Epithelial cell of proximal tubule (primary cell): ENCODE data around the genes TFCP2 and CELA1.

DNA sequence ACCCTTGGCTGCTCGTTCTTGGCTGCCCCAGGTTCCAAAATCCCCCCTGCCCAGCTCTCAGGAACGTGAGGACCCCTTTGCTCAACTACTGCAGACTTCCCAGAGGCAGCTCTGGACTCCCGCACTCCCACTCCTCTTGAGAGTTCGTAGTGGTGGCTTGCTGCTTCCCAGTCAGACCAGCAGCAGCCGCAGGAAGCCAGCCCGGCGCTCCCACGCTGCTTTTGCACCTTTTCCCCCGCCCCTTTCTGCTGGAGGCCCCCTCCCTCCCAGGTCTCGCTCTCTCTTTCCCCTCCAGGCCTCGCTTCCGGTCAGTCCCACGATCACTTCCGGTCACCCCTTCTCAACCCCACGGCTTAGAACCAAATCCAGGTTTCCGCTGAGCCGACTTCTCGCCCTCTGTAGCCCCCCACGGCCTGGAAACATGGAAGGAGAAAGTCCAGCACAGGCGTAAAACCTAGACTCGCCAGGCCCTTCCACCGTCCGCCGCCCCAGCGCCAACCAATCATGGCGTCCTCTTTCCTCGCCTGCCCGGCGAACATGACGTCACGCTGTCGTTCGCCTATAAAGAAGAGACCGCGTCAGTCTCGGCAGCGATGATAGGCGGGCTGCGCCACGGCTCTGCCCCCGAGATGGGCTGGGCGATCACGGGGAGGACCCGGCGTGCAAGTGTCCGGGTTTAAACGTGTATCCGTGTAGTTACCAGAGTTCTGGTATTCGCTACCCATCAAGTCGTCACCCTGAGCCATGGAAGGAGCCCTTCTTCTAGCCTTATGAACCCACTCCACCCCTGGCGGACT lies at the start of gene TFCP2:
Gene TFCP2, minus strand, starts transcription at position 537 of the 797 bp plus-strand sequence.
- RAMPAGE, long total RNA = no peak
- RRBS = 0% methylated on average over 7 of the region's 51 CpGs

GRCh38 chr12:51197708-51198411 lies 20.0 kb downstream of the POU6F1 start:
- RAMPAGE, long total RNA = no peak
- RRBS = 89% methylated on average over 5 of the region's 31 CpGs

- RAMPAGE, long total RNA = no peak
- RRBS = 2% methylated on average over 29 of the region's 43 CpGs
Measured at GRCh38 chr12:51217067-51217546, 755 bp downstream of the POU6F1 start.

- RAMPAGE, long total RNA = no peak
- RRBS = no CpG with 5 or more reads among the region's 12 CpGs
Measured at GRCh38 chr12:51240523-51241768, 2.3 kb downstream of the DAZAP2 start.

DNA sequence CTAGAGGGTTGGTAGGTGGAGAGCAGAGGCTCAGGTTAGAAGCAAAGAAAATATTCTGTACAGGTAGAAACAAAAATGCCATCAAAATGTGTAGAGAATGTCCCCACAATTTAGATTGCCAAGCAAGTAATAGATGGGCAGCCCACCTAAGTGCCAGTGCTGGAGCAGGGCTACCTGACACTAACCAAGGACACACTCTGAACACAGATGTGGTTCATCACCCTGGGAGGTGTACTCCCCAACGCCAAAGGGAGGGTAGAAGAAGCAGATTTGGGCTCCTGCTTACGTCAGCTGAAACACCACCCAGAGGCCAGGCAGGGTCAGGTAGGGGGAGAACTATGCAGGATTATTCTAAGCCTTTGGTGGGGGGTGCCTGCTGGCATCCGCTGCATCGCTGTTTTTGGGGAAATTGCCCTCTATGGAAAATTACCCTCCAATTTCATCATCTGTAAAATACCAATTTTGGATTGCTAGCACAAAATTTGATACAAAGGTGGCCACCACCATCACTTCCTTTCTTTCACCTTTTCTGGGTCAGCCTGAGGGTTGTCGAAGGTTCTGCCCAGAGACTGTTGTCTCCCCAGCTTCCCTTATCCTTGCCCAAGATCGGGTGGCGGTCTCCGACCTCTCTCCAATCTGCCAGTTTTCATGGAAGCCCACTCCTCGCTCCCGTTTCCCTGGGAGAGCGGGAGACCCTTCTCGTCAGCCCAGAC lies 614 bp downstream of the BIN2 start:
- RAMPAGE, long total RNA = no peak
- RRBS = no CpG with 5 or more reads among the region's 12 CpGs

- RAMPAGE, long total RNA = no peak
- RRBS = no CpG with 5 or more reads among the region's 5 CpGs
Measured at GRCh38 chr12:51346443-51347051, at the start of gene CELA1. Gene CELA1 (minus strand): TSS chr12:51346679.

DNA sequence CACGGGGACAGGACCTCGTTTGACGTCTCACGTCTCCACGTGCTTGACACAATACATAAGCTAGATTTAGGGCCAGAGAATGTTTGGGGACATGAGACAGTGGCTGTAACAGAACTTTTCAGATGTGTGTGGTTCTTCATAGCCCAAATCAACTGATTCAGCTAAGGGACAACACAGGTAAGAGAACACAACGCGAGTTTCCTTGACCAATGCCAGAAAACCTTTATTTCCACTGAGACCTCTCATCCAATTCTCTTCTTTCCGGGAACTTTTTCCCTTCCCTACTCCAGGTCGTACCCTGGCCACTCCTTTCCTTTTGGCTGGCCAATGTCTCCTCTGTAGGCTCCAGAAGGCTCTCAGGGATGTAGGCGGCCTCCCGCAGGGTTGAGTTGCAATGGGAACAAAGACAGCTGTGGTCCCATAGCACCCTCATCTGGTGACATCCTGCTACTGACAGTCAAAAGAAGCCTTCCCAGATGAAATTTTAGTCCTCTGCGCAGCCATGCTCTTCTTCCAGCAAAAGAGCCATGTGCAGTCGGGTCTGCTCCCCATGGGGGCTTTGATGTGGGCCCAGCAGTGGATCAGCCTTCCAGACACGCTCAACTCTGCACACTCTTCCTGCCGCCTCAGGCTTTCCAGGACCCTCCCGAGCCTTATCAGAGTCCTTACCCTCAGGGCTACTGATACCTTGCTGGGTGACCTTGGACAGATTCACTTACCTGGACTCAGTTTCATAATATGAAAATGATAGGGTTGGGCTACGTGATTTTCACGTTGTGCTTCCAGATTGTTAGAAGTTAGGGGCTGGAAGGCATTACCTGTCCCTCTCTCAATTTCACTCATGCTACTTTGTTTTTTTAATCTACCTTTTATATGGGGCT lies 5.4 kb upstream of the CELA1 start:
- RAMPAGE, long total RNA = no peak
- RRBS = no CpG with 5 or more reads among the region's 18 CpGs

GRCh38 chr12:51848259-51848573 lies 302 bp downstream of the FIGNL2 start:
- RAMPAGE, long total RNA = no peak
- RRBS = under 1% methylated on average over 33 of the region's 38 CpGs

DNA sequence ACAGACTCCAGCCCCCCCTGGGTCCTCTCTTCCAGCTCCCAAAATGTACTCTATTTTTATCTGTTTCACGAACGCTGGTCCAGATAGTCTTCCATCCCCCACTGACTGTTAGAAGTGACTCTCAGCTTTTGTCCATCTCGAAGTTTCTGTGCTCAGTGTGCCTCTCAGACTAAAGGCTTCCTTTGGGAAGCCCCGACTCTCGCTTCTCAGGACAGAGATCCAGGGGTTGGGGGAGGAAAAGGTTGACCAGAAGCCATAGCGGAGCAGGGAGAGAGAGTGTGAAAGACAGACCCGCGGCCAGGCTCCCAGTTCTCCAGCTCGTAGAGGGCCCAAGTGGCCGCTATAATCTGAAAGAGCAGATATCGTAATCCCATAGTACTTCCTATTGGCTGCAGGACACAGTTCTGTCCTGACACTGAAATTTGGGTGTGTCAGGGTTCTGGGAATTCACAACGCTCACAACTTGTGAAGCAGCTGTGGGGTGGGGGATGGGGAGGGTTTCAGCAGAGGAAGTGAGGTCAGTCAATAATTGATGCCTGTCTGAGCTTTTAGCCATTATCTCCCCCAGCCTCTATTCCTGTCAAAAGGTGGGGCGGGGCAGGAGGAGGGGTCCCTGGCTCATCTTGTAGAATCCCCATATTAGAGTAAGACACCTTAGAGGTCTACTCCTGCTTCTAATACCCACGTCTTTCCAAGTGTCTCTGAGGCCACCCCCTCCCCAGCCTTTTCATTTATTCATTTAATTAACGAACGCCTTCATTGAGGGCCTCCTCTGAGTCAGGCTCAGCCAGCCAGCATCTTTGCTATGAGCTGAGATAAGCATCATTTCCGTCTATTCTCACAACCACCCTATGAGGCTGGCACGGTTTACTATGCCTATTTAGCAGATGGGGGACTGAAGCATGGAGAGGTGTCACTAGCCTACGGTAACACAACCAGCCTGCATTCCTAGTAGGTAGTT lies 1.6 kb upstream of the ACVRL1 start:
- RAMPAGE, long total RNA = no peak
- RRBS = no CpG with 5 or more reads among the region's 19 CpGs

- RAMPAGE, long total RNA = no peak
- RRBS = no CpG with 5 or more reads among the region's 5 CpGs
Measured at GRCh38 chr12:51909953-51910500, 2.7 kb downstream of the ACVRL1 start.

DNA sequence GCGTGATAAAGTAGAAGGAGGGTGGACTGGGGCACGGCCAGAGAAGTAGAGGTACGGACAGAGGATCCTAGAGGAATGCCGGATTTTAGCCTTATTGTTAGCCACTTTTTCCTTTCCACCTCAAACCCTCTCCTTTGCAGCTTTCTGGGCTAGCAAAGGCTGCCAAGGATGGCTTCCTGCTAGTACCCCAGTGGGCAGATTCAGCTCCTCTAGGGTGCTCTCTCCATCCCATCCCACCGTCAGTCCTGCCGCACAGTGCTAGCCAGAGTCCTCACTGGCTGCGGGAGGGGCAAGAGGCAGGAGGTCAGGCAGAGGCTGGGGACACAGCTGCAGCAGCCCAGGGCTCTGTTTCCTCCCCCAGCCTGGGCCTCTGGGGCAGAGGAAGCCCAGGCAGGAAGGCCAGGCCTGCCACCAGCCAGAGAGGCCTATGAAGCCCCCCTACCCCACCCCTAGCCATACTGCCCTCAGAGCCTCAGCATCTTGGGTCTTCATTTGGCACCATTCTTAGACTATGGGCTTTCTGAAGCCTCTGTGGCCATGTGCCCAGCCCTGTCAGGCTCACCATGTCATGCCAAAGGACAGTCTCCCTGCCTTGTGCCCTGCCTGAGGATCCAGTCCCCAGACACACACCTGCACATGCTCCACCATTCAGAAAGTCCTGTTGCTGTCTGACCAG lies 3.3 kb downstream of the ACVRL1 start:
- RAMPAGE, long total RNA = no peak
- RRBS = no CpG with 5 or more reads among the region's 7 CpGs

- RAMPAGE, long total RNA = no peak
- RRBS = no CpG with 5 or more reads among the region's 14 CpGs
Measured at GRCh38 chr12:51911444-51912685, 4.6 kb downstream of the ACVRL1 start.

DNA sequence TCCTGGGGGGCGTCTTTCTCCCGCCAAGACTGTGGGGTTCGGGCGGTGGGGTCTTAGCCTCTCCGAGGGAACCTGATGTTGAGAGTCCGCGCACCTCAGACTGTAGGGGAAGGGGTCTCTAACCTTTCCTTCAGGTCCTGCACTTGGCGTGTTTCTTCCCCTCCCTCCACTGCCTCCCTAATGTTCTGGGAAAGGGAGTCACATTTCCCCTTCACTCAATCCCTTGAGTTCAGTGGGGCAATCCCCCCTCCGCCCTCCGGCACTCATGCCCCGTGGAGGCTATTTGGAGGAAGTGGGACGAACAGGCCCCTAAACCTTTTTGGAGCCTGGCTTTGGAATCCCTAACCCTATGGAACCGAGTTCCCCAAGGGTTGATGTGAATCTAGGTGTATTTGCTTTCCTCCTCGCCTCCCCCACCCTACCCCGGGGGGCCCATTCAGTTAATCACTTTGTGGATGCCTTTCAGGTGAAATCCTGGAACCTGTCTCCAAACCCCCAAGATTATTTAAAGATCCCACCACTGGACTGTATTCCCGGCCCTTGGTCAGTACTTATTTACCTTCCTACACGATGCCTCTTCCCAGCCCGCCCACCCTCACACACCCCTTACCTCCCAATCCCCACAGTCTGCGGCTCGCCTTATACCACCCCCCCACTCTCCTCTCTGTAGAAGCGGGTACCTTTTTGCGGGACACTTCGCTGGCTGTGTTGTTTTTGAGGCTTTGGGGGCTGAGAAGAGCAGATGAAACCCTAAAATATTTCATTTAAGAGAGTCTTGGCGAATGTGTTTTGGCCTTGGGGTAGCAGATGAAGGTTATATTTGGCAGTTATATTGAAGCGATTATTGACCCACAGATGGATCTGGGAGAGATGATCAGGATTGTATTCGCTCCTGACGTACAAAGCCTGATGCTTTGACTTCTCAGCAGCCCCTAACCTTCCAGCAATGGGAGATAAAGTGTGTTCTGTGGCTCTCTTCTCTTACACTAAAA lies 1.0 kb downstream of the ACVR1B start:
- RAMPAGE, long total RNA = no peak
- RRBS = 0% methylated on average over 2 of the region's 27 CpGs

- RAMPAGE, long total RNA = no peak
- RRBS = no CpG with 5 or more reads among the region's 6 CpGs
Measured at GRCh38 chr12:51954705-51955331, 3.3 kb downstream of the ACVR1B start.

DNA sequence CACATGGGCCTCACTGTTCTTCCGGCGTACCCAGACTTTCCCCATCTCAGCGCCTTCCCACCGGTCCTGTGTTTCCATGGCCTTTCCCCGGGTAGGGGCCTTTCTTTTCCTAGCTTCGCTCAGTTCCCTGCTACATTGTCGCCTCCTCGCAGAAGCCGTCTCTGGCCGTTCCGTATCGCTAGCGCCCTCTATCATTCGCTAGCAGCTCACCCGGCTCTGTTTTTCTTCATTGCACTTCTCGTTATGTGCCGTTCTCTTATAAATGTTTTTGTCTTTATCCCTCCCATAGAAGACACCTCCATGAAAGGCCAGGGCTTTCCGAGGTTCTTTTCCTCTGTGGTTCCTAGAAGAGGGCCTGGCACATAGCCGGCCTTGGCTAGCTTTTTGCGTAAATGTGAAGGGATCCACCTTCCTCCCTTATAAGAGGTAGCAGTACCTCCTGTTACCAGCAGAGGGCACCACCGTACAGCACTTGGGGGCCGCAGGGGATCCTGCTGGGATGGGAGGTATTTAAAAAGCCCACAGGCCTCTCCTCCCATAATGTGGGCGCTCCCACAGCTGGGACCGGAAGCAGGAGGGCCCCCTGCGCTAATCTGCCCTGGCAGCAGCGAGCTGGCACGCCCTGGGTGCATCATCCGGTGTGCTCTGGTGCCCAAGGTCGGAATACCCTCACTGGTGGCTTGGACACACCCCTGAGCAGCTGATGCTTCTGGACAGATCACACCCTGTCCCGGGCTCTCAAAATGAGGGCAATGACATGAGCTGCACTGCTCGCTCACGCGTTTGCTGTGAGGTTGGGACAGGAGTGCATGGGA lies 18.8 kb downstream of the TAMALIN start:
- RAMPAGE, long total RNA = no peak
- RRBS = 15% methylated on average over 9 of the region's 33 CpGs

DNA sequence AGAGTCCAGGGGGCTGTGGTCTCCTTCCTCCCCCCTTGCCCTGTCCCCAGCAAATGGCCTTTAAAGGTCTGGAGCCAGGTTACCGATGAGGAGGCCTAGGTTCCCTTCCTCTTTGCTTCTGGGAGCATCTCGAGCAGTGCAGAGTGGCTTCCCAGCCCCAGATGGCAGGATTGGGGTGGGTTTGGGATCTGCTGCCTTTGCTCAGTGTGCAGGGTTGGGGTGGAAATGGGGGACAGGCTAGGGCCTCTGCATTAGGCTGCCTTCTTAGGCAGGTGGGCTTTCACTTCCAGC lies 2.2 kb downstream of the NR4A1 start:
- RAMPAGE, long total RNA = no peak
- RRBS = no CpG with 5 or more reads among the region's 2 CpGs

DNA sequence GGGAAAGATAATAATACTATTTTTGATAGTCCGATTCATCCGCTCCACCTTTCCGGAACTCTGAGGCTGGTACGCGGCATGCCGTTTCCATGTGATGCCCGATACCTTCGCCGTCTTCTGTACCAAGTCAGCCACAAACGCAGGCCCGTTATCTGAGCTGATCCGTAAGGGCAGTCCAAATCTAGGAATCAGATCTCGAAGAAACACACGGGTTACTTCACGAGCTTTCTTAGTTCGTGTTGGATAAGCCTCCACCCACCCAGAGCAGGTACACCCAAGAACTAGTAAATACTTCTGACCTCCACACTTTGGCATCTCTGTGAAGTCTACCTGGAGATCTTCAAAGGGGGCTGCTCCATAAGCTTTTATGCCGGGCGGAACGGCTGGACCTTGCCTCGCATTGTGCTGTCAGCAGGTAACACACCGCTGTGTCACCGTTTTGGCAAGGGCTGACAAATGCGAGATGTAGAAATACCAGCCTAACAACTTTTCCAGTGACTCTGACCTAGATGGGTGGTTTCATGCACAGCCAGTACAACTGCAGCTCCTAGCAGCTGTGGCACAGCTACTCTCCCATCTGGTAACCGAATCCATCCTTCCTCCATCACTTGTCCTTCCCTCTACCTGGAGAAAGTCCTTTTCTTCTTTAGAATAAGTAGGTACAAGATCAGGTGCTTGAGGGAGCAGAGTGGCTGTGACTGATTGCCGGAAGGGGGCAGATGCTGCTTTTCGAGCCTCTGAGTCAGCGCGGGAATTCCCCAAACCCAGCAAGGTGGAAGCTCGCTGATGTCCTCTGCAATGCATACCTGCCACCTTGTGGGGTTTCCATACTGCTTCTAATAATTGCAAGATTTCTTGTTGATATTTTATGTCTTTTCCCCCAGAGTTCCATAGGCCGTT lies 36.7 kb downstream of the SMIM41 start:
- RAMPAGE, long total RNA = no peak
- RRBS = no CpG with 5 or more reads among the region's 30 CpGs

DNA sequence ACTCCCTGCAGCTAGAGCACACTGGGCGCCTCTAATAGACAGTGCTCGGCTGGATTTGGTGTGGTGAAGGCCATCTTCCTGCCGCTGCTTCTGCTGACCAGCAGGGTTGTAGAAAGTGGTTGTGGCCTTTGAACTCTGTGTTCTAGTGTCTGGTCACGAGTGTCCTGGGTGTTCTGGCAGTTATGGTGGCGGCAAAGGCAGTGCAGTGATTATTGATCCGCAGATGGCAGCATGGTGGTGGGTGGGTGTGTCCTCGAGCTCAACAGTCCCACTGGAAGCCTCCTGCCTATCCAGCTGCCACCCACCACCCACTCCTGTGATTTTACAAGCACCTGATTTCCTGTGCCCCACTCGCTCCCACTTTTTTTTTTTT lies 43.4 kb downstream of the SMIM41 start:
- RAMPAGE, long total RNA = no peak
- RRBS = no CpG with 5 or more reads among the region's 8 CpGs

GRCh38 chr12:52126216-52127542 lies 47.2 kb downstream of the SMIM41 start:
- RAMPAGE, long total RNA = no peak
- RRBS = no CpG with 5 or more reads among the region's 21 CpGs

DNA sequence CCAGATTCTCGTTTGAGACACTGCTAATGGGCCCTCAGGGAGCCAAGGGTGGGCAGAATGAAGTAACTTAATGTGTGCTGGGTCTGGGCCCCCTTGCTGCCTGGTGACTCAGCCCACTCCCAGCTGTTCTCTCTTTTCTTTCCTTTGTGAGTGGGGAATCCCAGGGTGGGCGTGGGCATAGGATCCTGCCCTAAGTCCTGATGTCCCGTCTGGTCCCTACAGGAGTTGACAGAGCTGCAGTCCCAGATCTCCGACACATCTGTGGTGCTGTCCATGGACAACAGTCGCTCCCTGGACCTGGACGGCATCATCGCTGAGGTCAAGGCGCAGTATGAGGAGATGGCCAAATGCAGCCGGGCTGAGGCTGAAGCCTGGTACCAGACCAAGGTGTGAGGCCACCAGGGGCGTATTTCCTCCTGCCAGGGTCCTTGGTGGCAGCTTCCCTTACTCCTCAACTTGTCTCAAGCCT lies 8.2 kb downstream of the KRT7 start:
- RAMPAGE, long total RNA = no peak
- RRBS = no CpG with 5 or more reads among the region's 10 CpGs